Endothelial cell of umbilical vein (primary cell): ENCODE results near the gene CPVL.

DNA sequence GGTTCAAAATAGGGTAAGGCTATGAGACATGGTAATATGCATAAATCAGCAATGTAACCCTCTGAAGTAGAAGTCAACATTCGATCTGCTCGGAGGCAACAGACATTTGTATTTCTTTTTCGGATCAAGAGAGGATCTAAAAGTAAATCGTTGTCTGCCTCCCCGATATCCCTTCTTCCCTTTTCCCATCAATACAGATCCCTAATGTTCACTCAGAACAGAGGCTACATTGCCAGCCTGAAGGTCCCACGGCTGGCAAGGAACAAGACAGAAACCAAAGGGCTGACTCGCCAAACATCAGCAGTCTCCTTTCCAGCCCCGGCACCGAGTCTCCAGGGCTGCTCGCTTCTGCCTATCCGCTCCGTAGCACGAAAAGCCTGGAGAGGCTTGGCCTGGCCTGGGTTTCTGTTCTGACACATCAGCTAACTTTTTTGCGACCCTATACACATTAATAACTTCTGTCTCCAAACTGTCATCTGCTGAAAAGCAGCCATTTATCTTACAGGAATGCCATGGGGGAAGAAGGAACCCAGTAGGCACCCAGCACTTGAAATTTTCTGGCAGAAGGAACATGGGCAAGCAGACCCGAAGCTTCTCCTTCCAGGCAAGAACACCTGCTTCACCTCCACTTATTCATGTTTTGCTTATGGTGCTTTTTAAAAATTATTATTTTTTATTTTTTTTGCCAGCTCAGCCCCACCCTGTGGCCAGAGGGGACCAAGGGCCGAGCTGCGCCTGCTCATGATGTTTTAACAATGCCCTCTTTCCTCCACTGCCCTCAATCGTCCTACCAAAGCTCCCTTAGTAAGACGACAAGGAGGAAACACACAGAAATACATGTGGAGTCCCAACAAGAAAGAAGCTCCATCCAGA lies 86.3 kb downstream of the JAZF1 start:
- PRO-cap: no peak
CAGE:
- cytosol, long polyA minus RNA: no peak
- cytosol, long polyA plus RNA: no peak
- long polyA plus RNA: no peak
- nucleus, long polyA minus RNA: no peak
- nucleus, long polyA plus RNA: no peak

GRCh38 chr7:28153625-28154169 lies 26.9 kb downstream of the JAZF1 start:
- PRO-cap: no peak
CAGE:
- cytosol, long polyA minus RNA: no peak
- cytosol, long polyA plus RNA: no peak
- long polyA plus RNA: no peak
- nucleus, long polyA minus RNA: no peak
- nucleus, long polyA plus RNA: no peak

- PRO-cap: no peak
CAGE:
- cytosol, long polyA minus RNA: no peak
- cytosol, long polyA plus RNA: no peak
- long polyA plus RNA: no peak
- nucleus, long polyA minus RNA: no peak
- nucleus, long polyA plus RNA: no peak
Measured at GRCh38 chr7:28237144-28237728, 56.6 kb upstream of the JAZF1 start.

DNA sequence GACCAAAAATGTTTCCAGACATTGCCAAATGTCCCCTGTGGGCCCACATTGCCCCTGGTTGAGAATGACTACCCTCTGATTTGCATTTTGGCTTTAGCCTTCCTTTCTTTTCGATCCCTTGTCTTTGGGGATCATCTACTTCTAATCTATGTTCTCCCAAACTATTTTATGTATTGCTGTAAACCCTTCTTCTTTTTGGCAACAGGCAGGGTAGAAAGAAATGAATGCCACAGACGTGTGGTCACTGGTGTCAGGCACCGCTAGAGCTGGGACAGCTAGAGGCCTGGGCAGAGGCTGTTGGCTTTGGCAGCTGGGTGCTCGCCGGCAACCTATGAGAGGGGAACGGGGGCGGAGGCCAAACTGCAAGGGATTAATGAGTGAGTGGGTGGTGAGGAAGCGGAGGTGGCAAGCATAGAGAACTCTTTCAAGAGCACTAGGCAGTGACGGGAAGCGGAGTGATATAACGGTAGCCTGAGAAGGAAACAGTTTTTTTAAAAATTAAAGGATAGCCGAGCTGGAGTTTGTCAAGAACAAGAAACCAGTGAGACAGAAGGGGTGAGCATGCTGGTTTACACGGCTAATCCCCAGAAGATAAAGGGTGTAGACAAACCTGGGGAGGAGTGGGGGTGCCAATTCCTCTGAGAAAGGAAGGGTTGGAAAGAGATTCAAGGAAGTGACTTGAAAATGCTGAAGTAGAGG lies 78.5 kb downstream of the CREB5 start:
- PRO-cap: no peak
CAGE:
- cytosol, long polyA minus RNA: no peak
- cytosol, long polyA plus RNA: no peak
- long polyA plus RNA: no peak
- nucleus, long polyA minus RNA: no peak
- nucleus, long polyA plus RNA: no peak

GRCh38 chr7:28536167-28536658 lies 123.9 kb downstream of the CREB5 start:
- PRO-cap: no peak
CAGE:
- cytosol, long polyA minus RNA: no peak
- cytosol, long polyA plus RNA: no peak
- long polyA plus RNA: no peak
- nucleus, long polyA minus RNA: no peak
- nucleus, long polyA plus RNA: no peak

DNA sequence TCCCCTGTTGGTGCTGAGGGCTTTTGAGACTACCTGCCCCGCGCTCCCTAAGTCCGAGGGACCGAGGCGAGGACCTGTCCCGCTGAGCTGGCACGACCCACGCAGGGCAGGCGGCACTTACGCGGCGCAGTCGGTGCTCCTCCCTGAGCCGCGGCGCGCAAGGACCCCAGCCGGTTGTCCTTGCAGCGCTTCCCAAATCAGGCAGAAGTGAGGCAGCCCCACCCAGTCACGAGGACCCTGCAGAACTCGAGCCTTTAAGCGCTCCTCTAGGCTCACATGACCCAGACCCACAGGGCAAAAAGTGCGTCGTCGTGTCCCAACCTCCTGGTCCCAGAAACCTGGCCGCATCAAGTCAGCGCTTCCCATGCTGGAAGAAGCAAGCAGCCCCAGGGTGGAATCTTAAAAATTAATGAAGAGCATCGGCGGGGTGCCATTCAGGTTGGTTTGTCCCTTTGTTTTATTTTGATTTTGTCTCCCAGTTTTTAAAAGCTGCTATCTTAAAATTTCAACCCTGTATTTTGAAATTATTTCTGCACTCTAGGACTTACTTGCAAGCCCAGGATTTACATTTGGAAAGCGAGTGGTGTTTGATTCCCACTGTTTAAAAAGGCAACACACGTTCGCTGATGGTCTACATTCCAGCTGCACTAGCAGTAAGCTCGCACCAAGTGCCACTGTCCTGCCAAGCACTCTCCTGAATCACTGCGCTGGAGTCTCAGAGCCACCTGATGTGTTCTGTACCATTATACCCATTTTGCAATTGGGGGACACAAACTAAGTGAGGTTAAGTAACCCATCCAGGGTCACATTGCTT lies at the start of gene CPVL:
Gene CPVL, minus strand, starts transcription at position 230 of the 814 bp plus-strand sequence.
- PRO-cap: no peak
CAGE:
- cytosol, long polyA minus RNA: no peak
- cytosol, long polyA plus RNA: no peak
- long polyA plus RNA: no peak
- nucleus, long polyA minus RNA: no peak
- nucleus, long polyA plus RNA: no peak

DNA sequence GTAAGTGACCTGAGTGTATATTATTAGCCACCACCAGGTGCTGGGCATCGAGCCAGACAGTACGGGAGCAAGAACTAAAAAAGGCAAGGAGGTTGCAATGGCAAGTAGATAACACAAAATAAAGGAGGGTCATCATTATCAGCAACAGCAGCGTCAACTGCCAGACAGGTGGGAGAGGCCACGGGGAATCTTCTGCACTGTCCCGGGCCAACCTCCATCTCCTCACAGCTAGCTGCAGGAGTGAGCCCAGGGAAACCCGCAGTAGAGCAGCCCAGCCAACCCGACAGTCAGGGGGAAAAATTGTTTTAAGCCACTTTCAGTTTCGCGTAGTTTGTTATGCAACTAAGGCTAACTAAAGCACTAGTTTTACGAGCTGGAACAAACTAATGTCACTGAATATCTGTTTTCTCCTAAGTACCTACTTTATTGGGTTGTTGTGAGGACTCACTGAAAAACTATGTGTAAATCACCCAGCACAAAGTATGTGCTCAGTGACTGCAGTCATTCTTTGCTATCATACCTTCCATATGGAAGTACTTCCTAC lies 857 bp upstream of the CPVL start:
- PRO-cap: no peak
CAGE:
- cytosol, long polyA minus RNA: no peak
- cytosol, long polyA plus RNA: no peak
- long polyA plus RNA: no peak
- nucleus, long polyA minus RNA: no peak
- nucleus, long polyA plus RNA: no peak

DNA sequence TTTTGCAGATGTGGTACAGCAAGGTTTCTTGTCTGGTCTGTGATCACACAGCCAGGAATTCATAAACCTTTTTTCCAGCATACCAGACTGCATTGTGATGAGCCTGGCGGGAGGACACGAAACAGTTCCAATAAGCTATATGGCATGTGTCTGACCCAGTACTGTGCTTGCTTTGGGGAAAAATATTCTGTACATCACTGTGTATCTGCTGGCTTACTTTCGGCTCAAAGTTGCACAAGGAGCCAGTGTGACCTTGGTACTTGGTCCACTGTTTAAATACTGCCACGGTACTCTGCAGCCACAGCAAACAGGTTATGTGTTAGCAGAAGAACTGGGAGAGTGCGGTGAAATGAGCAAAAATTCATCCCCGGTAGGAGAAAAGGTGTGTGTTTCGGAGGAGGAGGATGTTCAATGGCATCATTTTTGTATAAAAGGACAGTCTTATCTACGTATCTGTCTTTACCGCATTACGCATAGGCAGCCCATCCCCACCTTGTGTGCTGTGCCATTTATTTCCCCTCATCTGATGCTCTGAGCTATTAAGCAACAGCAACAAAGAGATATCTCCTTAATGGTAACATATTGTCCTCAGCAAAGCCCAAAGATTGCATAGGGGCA lies 36.5 kb downstream of the CHN2 start:
- PRO-cap: no peak
CAGE:
- cytosol, long polyA minus RNA: no peak
- cytosol, long polyA plus RNA: no peak
- long polyA plus RNA: no peak
- nucleus, long polyA minus RNA: no peak
- nucleus, long polyA plus RNA: no peak

DNA sequence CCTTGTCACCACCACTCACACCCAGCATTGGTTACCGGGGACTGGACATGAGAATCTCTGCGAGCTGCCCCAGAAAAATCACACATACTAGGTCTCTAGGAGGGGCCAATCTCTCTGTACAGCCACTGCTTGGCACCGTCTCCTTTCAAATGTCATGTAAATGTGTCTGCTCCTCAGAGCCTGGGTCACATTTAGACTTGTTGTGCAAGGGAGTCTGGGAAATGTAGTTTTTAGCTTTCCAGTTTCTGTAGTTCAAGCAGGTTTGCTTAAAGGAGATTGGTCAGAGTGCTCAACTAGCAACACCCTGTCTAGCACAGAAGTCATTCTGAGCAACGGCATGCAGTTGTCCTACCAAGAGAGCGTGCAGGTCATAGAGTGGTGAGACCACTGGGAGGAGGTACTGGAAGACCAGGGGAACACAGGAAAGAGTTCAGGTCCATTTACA lies 60.1 kb downstream of the CHN2 start:
- PRO-cap: no peak
CAGE:
- cytosol, long polyA minus RNA: no peak
- cytosol, long polyA plus RNA: no peak
- long polyA plus RNA: no peak
- nucleus, long polyA minus RNA: no peak
- nucleus, long polyA plus RNA: no peak

GRCh38 chr7:29281715-29282436 lies 87.3 kb downstream of the CHN2 start:
- PRO-cap: unidirectional peak, plus-strand start at chr7:29282030
CAGE:
- cytosol, long polyA minus RNA: no peak
- cytosol, long polyA plus RNA: no peak
- long polyA plus RNA: no peak
- nucleus, long polyA minus RNA: no peak
- nucleus, long polyA plus RNA: no peak

DNA sequence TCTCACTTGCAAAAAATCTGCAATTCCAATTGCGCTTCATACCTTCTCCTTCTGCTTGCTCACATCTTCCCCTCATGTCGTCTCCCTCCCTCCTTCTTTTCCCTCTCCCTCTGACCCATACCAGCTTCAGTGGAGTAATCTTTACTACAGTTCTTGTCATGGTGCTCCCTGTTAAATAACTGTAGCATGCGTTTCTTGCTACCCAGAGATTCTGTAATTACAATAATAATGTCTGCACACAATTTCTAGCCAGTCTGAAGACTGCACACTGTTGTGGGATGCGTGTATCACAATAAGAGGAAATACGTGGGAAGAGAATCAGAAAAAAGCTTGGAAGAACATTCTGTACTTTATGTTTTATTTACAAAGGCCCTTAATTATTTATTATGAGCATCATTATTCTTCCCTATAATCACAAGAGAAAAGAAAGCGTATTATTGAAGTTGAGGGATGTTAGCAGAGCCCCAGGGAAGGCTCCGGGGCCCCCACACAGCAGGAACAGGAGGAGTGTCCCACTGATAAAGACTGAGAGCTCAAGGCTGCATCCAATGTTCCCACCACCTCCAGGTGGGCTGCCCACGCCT lies 36.2 kb upstream of the WIPF3 start:
- PRO-cap: no peak
CAGE:
- cytosol, long polyA minus RNA: no peak
- cytosol, long polyA plus RNA: no peak
- long polyA plus RNA: no peak
- nucleus, long polyA minus RNA: no peak
- nucleus, long polyA plus RNA: no peak

DNA sequence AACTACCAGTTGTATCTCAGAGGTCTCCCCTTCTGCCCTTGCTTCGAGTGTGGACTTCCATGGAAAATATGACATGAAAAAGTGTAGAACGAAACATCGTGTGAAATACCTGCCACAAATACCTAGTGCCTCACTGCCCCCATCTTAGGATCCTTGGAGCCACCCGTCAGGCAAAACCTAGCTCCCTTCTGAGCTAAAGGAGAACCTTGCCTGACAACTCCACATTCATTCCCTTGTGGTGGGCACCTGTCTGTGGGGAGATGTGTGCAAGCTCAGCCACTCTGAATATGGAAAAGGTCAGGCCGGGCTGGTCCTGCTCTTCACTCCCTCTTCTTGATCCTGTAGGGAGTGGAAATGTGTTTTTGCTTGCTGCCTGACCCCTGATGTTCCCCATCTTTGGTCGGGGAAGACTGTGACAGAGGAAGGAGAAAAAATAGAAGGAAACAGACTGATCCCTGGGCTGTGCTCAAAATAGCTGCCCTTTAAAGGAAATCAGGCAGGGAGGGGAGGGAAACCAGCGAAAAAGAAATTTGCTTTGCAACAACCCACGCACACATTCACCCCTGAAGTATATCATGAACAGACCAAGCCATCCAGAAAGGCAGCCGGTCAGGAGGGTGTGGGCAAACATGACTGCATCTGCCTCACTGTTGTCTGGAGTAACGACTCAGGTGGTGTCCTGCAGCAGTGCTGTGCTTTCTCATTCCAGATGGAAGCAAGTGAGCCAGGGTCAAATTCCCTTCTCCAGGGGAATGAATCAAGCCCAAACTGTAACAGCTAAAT lies 74.0 kb downstream of the SCRN1 start:
- PRO-cap: no peak
CAGE:
- cytosol, long polyA minus RNA: no peak
- cytosol, long polyA plus RNA: no peak
- long polyA plus RNA: no peak
- nucleus, long polyA minus RNA: no peak
- nucleus, long polyA plus RNA: no peak

- PRO-cap: no peak
CAGE:
- cytosol, long polyA minus RNA: no peak
- cytosol, long polyA plus RNA: no peak
- long polyA plus RNA: no peak
- nucleus, long polyA minus RNA: no peak
- nucleus, long polyA plus RNA: no peak
Measured at GRCh38 chr7:29932157-29932476, 57.5 kb downstream of the SCRN1 start.

DNA sequence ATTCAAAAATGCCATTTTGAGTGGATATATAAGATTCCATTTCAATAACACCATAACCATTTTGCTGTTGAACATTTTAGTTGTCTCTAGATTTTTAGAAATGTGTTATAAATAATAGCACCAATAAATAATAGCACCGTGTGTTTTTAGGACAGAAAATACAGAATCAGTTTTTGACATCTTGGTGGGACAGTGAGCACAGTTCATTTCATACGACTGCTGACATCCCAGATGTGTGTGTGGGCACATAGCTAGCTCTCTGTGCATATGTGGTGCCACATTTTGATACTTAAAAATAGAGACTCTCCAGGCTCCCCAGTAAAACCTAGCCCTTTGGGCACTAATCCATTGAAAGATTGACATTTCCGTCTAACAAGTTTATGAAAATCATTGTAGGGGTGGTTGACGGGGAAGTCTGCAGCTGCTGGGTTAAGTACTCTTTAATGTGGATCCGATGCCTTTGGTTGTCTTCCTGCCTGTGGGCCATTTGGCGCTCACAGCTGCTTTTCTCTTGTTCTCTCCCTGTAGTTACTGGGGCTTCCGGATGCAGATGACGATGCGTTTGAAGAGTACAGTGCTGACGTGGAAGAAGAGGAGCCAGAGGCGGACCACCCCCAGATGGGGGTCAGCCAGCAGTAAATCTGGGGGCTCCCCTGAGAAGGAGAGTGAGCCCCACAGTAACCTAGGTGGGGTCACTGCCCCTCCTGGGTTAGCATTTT lies 22.3 kb downstream of the MTURN start:
- PRO-cap: no peak
CAGE:
- cytosol, long polyA minus RNA: no peak
- cytosol, long polyA plus RNA: no peak
- long polyA plus RNA: no peak
- nucleus, long polyA minus RNA: no peak
- nucleus, long polyA plus RNA: no peak

DNA sequence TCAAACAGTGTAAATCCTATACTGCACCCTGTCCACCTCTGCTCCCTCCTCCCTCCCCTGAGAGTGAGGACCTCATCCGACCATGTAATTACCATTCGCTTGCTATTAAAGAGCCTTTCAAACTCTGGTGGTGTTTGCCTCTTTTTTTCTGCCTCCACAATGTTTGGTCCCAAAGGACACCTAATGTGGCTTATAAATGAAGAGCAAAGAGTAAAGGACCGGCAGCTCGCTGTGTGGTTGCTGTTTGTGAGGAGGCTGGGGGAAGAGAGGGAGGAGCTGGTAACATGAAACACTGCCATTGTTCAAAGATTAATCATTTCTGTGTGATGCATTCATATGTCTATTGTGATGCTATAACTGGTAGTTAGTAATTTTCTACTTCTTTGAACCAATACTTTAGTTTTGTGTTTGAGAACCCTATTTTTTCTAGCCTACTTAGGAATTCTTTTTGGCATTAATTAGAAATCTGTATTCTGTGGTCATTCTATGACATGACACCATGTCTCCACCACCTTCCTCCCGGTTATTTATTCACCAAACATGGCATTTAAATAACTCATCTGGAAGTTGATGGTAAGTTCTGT lies 27.9 kb downstream of the MTURN start:
- PRO-cap: no peak
CAGE:
- cytosol, long polyA minus RNA: no peak
- cytosol, long polyA plus RNA: no peak
- long polyA plus RNA: no peak
- nucleus, long polyA minus RNA: no peak
- nucleus, long polyA plus RNA: no peak

- PRO-cap: no peak
CAGE:
- cytosol, long polyA minus RNA: no peak
- cytosol, long polyA plus RNA: no peak
- long polyA plus RNA: no peak
- nucleus, long polyA minus RNA: no peak
- nucleus, long polyA plus RNA: no peak
Measured at GRCh38 chr7:30597798-30598708, 3.4 kb downstream of the GARS1 start.

GRCh38 chr7:30681164-30681703 lies 1.0 kb downstream of the CRHR2 start:
- PRO-cap: no peak
CAGE:
- cytosol, long polyA minus RNA: no peak
- cytosol, long polyA plus RNA: no peak
- long polyA plus RNA: no peak
- nucleus, long polyA minus RNA: no peak
- nucleus, long polyA plus RNA: no peak

GRCh38 chr7:30771594-30772349 lies 555 bp downstream of the MINDY4 start:
- PRO-cap: bidirectional peak, plus-strand start at chr7:30771808, minus-strand start at chr7:30771780
CAGE:
- cytosol, long polyA minus RNA: no peak
- cytosol, long polyA plus RNA: no peak
- long polyA plus RNA: no peak
- nucleus, long polyA minus RNA: no peak
- nucleus, long polyA plus RNA: no peak

GRCh38 chr7:30877388-30877852 lies 34.2 kb upstream of the AQP1 start:
- PRO-cap: no peak
CAGE:
- cytosol, long polyA minus RNA: no peak
- cytosol, long polyA plus RNA: no peak
- long polyA plus RNA: no peak
- nucleus, long polyA minus RNA: no peak
- nucleus, long polyA plus RNA: no peak

GRCh38 chr7:30893290-30893961 lies 18.2 kb upstream of the AQP1 start:
- PRO-cap: no peak
CAGE:
- cytosol, long polyA minus RNA: no peak
- cytosol, long polyA plus RNA: no peak
- long polyA plus RNA: no peak
- nucleus, long polyA minus RNA: no peak
- nucleus, long polyA plus RNA: no peak